Measurements from ENCODE around the genes CYP3A43 and LAMTOR4.

DNA sequence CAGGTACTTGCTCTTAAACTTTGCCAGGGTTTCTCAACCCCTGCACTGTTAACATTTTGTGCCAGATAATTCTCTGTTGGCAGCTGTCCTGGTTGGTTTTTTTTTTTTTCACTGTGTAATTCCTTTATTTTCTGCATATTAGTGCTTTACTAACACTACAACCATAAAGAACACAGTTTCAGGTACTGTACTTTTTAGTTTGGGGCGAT, 18.2 kb downstream of the ZSCAN25 start:
- PRO-cap, 2 experiments: no peak in any of the 2 experiments

- PRO-cap, 2 experiments: no peak in any of the 2 experiments
Observed at GRCh38 chr7:99752449-99752992, 17.5 kb upstream of the CYP3A7 start.

DNA sequence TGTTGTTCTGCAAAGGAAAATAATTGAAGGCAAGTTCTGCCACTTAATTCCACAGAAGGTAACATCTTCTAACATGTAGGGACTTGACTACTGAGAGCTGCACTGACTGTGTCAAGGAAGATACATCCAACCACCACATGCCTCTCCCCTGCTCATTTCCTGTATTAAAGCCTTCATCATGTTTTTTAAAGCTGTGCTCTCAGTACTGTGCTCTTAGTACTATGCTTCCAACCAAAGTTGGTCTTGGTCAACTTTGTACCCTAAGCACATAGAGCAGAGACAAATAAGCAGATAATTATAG, 2.8 kb upstream of the CYP3A4 start:
- PRO-cap, 2 experiments: no peak in any of the 2 experiments

DNA sequence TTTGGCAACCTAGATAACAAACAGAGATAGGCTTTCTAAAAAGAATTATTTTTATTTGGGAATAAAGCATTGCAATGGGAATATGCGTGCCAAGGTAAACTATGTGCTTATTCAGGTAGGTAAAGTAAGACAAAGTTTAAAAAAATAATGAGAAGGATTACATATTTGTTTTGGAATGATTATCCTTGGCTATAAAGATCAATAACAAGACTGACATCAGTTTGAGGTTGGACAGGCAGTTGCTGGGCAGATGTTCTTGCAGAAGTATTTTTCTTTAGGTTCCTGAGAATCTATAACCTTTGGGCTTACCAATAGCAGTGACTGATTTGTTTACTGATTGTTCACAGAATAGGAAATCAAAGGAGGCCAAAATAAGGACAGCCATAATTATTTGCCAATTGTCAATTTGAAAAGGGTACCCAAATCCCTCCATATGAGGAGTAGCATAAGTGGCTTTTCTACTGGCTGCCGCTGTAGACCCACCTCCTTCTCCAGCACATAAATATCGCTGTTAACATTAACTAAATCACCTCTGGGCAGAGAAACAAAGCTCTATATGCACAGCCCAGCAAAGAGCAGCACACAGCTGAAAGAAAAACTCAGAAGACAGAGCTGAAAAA, at the start of gene CYP3A43:
TSS of gene CYP3A43 (plus strand) at position 529 of the 620 bp plus-strand sequence.
- PRO-cap, 2 experiments: no peak in any of the 2 experiments

- PRO-cap, 2 experiments: no peak in any of the 2 experiments
Observed at GRCh38 chr7:99889837-99890063, 12.9 kb upstream of the OR2AE1 start.

DNA sequence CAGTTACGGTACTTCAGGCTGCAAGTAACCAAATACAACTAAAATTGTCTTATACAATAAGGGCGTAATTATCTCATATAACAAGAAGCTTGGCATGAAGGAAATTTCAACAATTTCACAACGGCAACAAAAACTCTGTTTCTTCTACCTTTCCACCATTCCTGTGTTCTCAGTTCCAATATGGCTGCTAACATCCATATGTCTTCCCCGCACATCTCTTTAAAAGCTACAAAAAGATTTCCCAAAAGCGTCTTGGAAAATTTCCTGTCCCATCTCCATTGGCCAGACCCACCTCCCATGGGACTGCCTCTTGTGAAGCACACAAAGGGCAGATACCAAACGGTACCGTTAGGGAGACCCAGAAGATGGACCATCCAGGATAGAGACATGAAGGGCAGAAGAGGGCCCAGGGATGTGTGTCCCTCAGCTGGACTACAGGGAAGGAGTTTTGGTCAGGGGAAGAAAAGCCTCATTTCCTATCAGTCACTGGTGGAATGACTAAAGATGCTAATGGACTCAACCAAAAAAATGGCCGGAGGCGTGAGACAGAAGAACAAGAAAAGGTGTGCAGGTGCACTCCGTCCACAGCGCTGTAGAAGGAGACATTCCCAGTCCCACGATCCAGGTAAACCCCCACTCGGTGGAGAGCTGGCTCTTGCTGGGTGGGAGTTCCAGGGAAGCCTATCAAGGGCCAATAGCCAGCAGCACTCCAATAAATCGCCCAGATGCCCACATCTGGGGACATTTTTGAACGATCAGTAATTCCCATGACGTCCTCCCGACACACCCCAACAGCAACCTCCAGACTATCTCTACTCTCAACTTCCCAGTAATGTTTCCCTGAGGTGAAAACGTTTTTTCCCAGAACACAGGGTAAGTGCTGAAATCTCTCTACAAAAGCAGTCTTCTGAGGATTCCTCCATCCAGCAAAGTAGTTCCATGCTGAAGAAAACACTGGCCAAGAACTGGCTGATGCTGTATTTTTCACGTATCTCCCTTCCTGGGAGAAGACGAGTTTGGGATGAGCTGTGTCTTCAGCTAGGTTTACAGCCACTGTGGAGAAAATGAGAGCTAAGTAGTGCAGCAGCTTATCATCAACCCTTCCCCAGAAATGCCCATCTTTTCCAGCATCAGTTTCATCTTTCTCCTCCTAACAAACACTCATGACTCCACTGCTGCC, 15.3 kb upstream of the OR2AE1 start:
- PRO-cap, 2 experiments: no peak in any of the 2 experiments

DNA sequence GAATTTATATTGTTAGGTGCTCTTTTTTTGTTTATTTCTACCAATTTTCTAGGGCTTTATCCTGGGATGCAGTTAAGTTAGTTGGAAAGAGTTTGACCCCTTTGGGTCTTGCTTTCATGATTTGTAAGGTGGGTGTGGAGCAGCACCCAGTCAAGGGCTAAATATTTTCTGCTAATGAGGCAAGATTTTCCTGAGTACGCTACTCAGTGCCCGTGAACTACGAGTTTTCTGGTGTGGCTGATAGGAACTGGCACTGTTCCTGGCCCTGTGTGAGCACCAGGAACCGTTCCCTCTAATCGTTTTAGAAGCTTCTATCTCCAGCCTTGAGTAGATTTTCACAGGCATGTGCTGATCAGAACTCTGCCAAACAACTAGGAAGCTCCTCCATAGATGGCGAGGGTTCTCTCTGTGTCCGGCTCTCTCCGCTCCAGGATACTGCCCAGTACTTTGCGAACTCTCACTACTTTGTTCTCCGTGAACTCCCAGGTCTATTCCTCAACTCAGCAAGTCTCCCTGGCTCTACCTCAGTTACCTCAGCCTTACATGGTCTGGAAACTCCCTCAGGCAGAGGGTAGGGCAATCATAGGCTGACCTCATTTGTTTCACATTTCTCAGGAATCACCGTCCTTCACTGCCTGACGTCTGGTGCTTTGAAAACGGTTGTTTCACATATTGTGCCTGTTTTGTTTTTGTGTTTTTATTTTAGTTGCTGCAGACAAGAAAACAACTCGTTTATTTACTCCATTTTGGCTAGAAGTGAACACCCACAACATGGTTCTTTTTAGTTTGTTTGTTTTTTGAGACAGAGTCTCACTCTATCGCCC, 17.7 kb downstream of the TRIM4 start:
- PRO-cap, 2 experiments: no peak in any of the 2 experiments

GRCh38 chr7:99955203-99955633, 20.6 kb downstream of the AZGP1 start:
- PRO-cap, 2 experiments: no peak in any of the 2 experiments

- PRO-cap, 2 experiments: no peak in any of the 2 experiments
Observed at GRCh38 chr7:100012496-100013244, 2.7 kb upstream of the ZKSCAN1 start.

DNA sequence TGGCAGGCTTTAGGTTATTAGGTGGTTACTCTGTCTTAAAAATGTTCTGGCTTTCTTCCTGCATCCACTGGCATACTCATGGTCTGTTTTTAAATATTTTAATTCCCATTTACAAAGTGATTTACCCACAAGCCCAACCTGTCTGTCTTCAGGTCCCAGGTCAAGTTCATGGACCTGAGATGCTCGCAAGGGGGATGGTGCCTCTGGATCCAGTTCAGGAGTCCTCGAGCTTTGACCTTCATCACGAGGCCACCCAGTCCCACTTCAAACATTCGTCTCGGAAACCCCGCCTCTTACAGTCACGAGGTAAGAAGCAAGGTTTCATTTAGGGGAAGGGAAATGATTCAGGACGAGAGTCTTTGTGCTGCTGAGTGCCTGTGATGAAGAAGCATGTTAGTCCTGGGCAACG, 8.6 kb downstream of the ZKSCAN1 start:
- PRO-cap, 2 experiments: no peak in any of the 2 experiments

- PRO-cap, 2 experiments: no peak in any of the 2 experiments
Observed at GRCh38 chr7:100065476-100066239, 15.9 kb downstream of the ZNF3 start.

- PRO-cap, 2 experiments: no peak in any of the 2 experiments
Observed at GRCh38 chr7:100071259-100072357, 9.9 kb downstream of the ZNF3 start.

DNA sequence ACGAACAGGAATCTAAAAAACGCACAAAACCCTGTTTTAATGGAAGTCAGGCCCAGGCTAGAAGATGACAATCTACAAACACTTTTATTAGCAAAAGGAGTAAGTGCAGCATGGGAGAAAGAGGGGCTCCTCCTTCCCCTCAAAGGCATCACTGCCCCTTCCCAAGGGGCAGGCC, 3.8 kb downstream of the COPS6 start:
- PRO-cap, 2 experiments: no peak in any of the 2 experiments

GRCh38 chr7:100127879-100128692, 1.3 kb downstream of the MBLAC1 start:
- PRO-cap, 2 experiments: no peak in any of the 2 experiments

GRCh38 chr7:100148819-100149710, at the start of gene LAMTOR4:
LAMTOR4 (plus strand) TSS chr7:100148918.
- PRO-cap, 2 experiments: peak in 2 of 2 experiments; most common plus-strand start chr7:100148957 (in 1)

DNA sequence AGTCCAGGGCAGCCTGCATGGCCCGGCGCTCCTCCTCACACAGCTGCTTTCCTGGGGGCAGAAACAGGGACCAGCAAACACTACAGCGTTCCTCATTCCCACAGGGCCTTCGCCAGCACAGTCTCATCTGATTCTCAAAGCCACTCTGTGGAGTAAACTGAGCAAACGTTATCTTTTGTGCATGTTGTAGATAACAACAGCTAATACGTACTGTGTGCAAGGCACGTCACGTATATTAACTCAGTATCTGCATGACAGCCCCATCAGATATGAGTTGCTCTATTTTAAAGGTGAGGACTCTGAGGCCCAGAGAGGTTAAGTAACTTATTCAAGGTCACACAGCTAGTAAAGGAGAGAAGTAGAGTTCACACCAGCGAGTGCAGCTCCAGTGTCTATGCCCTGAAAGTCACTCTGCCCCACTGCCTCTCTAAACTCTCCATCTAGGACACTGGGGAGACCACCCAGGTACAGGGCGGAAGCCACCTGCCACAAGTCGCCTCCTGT, 2.7 kb downstream of the TRAPPC14 start:
- PRO-cap, 2 experiments: no peak in any of the 2 experiments

DNA sequence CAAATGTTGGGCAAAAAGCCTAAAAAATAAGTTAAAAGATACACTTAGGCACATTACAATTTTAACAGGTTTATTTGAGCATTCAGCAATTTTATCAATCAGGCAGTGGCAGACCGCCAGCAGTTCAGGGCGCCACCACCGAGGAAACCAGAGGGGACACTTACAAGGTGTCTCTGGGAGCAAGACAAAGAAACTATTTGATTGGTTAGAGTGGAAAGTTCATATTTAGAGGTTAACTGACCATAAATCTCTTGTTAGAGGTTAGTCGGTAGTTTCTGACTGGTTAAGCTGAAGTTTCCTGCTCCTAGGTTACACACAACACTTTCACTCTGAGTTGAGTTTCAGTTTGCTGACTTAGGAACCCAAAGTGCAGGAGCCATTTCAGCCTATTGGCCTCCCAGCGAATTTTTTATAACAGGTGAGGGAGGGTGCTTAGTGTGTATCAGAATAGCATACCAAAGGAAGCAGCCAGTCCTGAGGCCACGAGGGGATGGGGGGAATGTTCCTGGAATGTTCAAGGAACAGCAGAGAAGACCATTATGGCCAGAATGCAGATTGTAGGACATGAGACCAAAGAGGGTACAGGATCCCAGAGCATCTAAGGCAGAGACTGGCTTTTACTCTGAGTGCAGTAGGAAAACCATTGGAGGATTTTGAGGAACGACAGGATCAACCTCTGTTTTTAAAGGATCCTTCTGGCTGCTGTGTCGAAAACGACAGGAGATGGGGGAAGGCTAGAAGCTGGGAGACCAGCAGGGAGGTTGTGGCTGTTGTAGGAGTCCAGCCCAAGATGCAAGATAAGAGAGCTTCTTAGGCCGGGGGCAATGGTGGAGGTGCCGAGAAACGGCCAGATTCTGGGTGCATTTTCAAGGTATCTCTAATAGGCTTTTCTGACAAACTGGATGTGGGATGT, 10.6 kb upstream of the PVRIG start:
- PRO-cap, 2 experiments: no peak in any of the 2 experiments

- PRO-cap, 2 experiments: no peak in any of the 2 experiments
Observed at GRCh38 chr7:100352168-100352721, 5.7 kb upstream of the PILRB start.

DNA sequence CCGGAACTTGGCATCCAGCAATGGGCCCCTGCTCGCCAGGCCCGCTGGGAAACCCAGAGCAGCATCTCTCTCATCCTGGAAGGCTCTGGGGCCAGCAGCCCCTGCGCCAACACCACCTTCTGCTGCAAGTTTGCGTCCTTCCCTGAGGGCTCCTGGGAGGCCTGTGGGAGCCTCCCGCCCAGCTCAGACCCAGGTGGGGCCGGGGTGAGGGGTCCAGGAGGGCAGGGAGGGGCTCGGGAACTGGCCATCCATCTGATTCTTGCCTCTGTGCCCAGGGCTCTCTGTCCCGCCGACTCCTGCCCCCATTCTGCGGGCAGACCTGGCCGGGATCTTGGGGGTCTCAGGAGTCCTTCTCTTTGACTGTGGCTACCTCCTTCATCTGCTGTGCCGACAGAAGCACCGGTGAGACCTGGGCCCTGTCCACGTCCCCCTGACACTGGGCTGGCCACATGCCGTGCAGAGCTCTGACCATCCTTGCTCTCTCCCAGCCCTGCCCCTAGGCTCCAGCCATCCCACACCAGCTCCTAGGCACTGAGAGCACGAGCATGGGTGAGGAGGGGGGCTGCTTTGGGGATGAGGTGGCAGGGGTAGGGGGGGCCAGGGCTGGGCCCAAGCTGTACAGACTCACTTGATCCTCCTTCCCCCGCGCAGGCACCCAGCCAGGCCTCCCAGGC, 5.1 kb upstream of the PILRB start:
- PRO-cap, 2 experiments: no peak in any of the 2 experiments

- PRO-cap, 2 experiments: no peak in any of the 2 experiments
Observed at GRCh38 chr7:100354774-100355411, 3.0 kb upstream of the PILRB start.

All from heart right ventricle (tissue), 2 donors.